Vermiform appendix (tissue), 1 donor: Measurements from ENCODE around the genes TTLL4, WNT6 and WNT10A.

- PRO-cap = no peak
These were observed 2.9 kb downstream of the ARPC2 start for GRCh38 chr2:218219779-218220333.

GRCh38 chr2:218225649-218226132 is 8.7 kb downstream of the ARPC2 start:
- PRO-cap = no peak

DNA sequence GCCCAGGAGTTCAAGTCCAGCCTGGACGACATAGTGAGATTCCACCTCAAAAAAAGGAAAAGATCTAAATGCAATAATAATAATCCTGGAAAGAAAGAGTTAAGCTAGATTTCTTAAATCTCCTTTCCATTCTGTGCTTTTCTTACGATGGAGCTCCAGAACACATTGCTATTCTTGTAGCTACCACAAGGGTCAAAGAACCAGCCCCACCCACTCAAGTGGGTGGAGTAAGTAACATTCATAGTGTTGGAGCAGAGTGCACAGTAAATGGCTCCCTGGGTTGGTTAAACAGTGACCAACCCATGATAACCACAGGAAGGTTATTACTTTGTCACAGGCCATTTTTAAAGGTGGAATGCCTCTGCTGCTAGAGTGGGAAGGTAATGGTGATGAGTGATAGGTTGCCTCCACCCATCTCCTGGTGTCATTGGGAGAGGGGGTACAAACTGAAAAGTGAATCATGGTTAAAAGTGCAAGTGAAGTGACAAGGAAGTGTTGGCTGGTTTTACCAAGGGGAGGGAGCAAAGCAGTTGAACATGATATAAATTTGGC is 13.9 kb downstream of the ARPC2 start:
- PRO-cap = unidirectional peak, minus-strand start at position 167 of the sequence

DNA sequence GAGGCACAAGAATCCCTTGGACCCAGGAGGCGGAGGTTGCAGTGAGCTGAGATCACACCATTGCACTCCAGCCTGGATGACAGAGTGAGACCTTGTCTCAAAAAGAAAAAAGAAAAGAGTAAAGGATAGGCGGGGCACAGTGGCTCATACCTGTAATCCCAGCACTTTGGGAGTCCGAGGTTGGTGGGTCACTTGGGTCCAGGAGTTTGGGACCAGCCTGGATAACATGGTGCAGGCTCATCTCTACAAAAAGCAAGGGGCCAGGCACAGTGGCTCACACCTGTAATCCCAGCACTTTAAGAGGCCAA is 14.4 kb upstream of the GPBAR1 start:
- PRO-cap = no peak

DNA sequence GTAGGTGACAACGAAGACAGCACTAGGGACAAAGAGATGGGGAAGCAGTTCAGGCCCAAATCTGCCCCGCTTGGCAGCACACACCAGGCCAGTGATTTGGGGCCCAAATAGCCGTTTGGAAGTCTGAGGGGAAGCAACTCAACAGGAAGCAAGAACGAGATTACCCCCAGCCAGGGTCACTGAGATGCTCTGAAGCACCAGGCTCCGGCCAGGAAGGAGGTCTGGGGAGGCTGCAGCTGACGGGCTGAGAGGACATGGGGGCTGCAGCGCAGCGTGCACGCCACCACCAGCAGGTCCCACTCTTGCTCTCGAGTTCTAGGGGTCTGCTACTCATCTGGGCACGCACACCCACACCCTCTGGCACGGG is 8.2 kb downstream of the PNKD start:
- PRO-cap = no peak

GRCh38 chr2:218281920-218283352 is 9.9 kb downstream of the TMBIM1 start:
- PRO-cap = no peak

DNA sequence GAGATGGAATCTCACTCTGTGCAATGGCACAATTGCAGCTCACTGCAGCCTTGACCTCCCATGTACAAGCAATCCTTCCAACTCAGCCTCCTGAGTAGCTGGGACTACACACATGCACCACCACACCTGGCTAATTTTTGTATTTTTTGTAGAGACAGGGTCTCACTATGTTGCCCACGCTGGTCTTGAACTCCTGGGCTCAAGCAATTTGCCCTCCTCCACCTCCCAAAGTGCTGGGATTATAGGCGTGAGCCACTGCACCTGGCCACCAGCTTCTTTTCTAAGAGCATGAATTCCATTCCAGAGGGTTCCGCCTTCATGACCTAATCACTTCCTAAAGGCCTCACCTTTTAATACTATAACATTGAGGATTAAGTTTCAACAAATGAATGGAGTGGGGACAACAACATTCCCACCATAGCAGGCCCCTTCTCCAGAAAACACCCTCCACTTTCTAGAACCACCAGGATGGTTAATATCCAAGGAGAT is 2.3 kb upstream of the TMBIM1 start:
- PRO-cap = no peak

DNA sequence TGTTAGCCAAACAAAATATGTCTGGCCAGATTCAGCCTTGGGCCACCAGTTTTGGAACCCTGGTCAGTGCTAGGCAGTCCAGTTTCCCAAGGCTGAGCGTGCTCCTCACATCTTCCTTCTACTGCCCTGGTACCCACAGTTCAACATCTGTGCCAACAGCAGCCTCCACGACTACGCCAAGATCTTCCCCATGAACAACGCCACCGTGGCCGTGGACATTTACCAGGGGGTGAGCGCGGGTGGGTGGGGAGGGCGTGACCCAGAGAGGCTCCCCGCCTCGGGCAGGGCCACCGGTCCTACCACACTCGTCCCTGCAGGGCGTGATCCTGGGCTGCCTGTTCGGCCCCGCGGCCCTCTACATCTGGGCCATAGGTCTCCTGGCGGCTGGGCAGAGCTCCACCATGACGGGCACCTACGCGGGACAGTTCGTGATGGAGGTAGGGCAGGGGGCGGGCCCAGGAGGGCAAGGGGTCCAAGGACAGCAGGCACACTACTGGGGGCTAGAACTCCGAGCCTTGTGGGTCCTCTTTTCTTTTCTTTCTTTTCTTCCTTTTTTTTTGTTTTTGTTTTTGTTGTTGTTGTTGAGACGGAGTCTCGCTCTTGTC is 8.5 kb upstream of the CTDSP1 start:
- PRO-cap = unidirectional peak, minus-strand start at position 283 of the sequence

GRCh38 chr2:218409995-218410400 is 8.9 kb upstream of the VIL1 start:
- PRO-cap = no peak

GRCh38 chr2:218569567-218570303 is 1.1 kb downstream of the CNOT9 start:
- PRO-cap = bidirectional peak, plus-strand start at chr2:218570129, minus-strand start at chr2:218569929

DNA sequence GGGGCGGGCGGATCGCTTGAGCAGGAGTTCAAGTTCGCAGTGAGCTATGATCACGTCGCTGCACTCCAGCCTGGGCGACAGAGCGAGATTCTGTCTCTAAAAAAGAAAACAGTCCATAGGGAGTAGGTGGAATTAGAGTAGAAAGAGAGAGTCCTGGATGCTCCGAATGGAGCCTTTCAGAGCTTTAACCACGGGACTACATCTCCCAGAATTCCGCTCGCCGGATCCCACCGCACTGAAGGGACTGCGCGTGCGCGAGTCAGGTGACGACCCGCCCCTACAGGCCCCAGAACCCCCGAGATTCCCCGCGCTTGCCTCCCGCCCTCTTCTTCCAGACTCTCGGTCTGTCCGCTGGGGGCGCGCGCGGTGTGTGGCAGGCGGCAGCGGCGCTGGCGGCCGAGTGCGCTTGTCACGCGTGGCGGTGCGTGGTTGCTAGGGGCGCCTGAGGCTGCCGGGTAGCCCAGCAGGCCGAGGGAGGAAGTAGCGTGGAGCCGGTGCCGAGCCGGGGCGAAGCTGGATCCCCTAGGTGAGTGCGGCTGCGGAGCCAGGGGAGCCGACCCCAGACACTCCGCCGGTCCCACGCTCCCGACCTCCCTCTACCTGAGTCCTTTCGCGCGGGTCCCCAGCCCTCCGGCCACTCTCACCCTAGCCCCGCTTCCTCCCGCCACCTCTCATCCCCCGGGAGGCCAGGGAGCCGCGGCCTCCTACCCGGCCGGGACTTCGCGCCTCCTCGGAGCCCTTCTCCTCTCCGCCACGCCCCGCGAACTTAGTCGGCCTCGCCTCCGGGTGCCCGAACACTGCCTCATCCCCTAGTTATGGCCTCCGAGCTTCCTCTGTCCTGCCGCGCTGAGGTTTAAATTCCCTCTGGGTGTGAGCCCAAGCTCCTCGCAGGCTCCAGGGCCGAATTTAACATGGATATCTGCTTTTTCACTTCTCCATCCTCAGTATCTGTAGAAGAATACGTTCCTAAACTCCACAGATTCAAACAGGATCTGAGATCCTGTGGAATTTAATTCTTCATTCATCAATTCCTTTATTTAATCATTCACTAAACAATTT is at the start of gene TTLL4:
TSS of gene TTLL4 (plus strand) at position 324 of the 1,059 bp plus-strand sequence.
- PRO-cap = bidirectional peak, plus-strand start at position 343 of the sequence, minus-strand start at position 300 of the sequence; bidirectional peak, plus-strand start at position 769 of the sequence, minus-strand start at position 755 of the sequence

GRCh38 chr2:218859294-218860009 is at the start of gene WNT6:
TSS of gene WNT6 (plus strand) at chr2:218859805.
- PRO-cap = no peak

GRCh38 chr2:218860144-218860629 is 582 bp downstream of the WNT6 start:
- PRO-cap = no peak

DNA sequence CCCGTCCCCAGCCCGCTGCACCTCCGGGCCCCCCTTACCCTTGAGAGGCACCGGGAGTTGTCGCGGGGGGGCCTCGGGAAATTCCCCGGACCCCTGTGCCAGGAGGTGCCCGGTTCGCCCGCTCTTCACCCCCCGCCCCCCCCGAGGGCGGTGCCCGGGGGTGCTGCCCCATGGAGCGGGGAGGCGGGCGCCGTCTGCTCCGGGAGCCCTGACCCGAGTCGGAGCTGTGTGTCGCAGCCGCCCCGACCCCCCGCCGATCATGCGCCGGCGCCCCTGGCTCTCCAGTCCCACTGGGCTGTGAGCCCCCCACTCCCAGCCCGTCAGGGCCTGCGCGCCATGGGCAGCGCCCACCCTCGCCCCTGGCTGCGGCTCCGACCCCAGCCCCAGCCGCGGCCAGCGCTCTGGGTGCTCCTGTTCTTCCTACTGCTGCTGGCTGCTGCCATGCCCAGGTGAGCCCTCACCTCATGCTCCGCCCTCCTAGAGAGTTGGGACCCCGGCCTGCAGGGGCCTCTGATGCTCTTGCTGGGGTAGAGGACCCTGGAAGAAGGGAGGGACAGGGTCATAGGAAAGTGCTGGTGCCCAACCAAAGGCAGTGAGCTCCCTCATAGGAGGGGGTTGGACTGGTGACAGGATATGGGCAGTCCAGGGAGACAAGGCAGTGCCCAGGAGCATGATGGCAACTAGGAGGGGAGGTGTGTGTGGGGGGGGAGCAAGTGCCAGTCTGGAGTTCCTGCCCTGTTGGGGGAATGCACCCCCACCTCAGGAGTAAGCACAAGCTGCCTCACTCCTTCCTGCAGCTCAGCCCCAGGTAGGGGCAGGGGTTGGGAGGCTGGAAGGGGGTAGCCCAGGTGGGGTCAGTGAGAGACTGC is at the start of gene WNT10A:
TSS of gene WNT10A (plus strand) at position 193 of the 869 bp plus-strand sequence.
- PRO-cap = no peak

GRCh38 chr2:218961188-218962257 is 2.1 kb downstream of the CDK5R2 start:
- PRO-cap = no peak

GRCh38 chr2:218963851-218964549 is 4.5 kb downstream of the CDK5R2 start:
- PRO-cap = no peak

DNA sequence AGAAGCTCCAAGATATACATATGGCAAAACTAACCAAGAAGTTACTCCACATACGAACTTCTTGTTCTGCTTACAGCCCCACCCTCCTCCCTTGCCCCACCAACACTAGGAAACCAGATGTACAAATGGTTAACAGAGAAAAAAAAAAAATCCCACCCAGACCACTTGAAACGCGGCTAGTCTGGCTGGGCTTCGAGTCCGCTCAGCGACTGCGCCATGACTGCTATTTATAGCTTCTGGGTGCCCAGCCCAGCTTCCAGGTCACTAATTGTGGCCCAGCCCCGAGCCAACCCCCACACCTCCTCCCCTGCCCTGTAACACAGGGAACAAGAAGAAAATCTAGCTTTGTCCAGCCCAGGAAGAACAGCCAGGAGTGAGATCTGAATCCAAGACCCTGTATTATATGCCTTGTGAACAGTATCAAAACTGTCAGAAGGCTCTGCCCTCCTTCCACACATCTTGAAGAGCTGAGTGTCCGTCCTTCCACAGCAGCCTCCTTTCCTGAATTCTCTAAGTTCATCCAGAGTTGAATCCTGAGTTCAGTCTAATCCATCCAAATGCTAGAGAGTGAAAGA is 47.2 kb upstream of the IHH start:
- PRO-cap = no peak

GRCh38 chr2:219116677-219117473 is 43.7 kb downstream of the NHEJ1 start:
- PRO-cap = no peak

GRCh38 chr2:219125024-219126023 is 35.3 kb downstream of the NHEJ1 start:
- PRO-cap = no peak

DNA sequence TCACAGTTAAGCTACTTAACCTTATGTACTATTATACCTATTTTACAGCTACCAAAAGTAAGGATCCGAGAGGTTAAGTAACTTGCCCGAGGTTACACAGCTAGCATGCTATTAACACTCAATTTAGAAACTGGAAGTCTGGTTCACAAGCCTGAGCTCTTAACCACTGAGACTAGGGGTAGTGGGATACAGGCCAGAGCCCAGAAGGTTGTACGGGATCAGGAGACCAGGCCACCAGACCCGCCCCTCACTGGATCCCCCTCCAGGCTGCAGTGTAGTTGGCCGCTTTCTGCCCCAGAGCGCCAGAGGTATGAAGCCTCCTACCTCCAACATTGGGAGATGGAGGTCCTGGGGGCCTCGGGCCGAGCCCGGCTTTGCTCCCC is 348 bp downstream of the GLB1L start:
- PRO-cap = no peak